Epidermal melanocyte (primary cell): ENCODE measurements around the gene HES2.

GRCh38 chr1:3530208-3530791 is 75.8 kb downstream of the ARHGEF16 start:
- RRBS, result no CpG with 5 or more reads among the region's 21 CpGs

- RRBS, result 9% methylated on average over 4 of the region's 19 CpGs
Measured at GRCh38 chr1:3695457-3695985, 43.2 kb downstream of the TP73 start.

- RRBS, result 66% methylated on average over 10 of the region's 12 CpGs
Measured at GRCh38 chr1:3698486-3698781, 46.1 kb downstream of the TP73 start.

DNA sequence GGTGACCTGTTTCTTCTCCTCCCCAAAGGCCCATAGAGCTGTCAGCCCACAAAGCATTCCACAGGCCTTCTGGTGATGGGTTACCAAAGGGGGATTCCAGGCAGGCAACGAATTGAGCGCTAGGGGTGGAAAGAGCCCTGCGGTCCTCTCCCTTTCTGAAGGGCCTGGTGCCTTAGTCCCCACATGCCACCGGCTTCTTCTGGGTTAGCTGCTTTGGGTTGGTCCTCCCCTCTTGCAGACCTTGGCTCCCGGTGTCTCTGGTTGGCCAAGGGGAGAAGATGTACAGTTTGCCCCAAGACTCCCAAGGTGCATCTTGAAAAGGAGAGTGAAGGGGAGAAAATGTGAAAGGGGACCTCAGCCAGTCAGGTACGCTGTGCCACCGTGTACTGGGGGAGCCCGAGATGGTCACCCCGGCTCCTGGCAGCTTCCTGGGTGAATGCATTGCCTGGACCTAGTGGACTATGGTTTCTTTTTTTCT is 627 bp downstream of the CCDC27 start:
- RRBS, result 94% methylated on average over 2 of the region's 9 CpGs

DNA sequence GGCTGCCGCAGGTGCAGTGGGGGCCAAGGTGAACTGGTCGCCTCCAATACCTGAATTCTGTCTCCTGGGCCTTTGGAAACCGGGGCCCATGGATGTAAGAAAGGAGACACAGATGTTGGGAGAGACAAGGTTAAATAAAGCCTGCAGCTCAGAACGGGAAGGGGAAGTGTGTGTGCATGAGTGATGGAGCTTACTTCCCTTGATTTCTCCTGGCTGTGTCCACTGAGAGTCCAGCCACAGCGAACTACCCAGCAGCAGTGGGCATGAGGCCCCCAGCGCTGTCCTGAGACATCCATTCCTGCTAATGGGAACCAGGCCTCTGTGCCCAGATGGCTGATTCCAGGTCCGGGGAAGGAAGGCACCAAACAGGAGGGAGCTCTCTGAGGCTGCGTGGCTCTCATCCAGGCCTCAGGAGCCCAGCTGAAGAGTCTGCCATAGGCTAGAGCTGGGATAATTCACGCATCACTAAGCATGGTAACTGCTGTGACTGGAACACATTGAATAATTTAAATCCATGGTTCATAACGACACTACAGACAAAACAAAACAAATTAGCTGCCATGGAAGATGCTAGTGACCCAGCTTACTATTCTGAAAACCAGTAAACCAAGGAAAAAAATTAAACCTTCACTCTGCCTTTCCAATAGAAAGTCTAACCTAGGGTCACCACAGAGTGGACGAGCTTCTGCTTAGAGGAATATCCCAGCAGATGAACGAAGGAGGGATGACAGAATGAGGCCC is 24.7 kb upstream of the LRRC47 start:
- RRBS, result no CpG with 5 or more reads among the region's 12 CpGs

- RRBS, result no CpG with 5 or more reads among the region's 12 CpGs
Measured at GRCh38 chr1:3836332-3836762, 20.7 kb downstream of the CEP104 start.

DNA sequence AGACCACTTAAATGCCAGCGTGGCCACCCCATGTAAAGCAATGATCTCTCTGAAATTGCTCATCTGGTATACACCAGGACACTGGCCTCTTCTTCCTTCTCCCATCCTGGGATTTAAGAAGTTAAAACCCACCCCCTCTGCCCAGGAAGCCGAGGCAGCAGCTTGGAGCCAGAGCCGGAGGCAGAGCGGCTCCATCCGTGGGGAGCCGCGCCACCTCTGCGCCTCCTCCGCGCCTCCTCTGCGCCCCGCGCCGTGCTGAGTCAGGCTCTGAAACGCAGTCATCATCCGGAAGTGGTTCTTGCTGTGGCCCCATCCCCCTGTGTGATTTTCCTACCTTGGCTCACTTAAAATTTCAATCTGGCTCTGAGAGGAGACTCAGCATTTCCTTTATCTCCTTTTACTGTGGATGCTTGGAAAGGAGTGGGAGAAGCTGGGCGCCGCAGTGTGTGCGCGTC is 15.1 kb upstream of the NPHP4 start:
- RRBS, result no CpG with 5 or more reads among the region's 20 CpGs

GRCh38 chr1:6148554-6149119 is 31.5 kb downstream of the CHD5 start:
- RRBS, result 5% methylated on average over 6 of the region's 48 CpGs

DNA sequence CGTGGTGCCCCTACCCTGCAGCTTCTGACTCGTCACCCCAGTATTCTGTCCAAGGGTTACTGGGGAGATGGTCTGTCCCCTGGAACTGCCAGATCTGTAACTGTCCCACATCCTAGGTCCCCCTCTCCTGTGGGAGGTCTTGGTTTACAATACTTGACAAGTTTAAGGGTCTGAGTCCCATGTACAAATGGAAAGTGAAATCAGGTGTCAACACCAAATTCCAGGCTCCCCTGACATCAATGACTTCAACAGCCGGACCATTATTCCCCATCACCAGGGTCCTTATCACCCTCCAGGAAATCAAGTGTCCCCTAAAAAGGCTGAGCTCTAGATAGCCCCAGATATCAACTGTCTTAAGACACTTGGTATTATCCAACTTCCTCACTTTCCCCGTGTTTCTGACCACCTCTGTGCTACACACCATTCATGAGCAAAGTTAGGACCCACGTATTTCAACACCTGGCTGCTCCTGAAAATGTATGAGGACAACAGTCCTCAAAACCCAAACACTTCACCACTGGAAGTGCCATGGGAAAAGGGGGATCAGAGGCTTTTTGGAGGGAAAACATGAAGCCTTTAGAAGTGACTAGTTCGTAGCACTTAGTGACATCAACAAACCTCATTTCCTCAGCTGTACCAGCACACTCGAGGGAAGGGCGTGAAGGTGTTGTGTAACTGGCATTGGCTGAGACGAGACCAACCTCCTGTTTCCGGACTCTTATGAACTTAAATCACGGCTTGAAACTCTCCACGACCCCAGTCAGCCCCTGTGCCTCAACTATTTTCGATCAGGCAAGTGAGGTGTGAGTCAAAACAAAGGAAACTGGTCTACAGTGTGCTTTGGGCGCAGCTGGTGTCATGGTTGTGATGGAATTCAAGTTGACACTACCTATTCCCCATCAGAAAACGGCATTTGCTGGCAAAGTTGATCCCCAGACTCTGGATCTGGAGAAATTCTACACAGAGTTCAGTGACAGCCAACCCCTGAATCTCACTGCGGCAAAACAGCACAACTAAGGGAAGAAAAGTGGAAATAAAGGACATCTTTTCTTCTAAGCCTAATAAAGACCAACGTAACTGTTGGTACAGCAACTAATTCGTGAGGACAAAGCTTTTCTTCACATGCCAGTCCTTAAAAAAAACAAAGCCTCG is 4.1 kb upstream of the CHD5 start:
- RRBS, result no CpG with 5 or more reads among the region's 19 CpGs

DNA sequence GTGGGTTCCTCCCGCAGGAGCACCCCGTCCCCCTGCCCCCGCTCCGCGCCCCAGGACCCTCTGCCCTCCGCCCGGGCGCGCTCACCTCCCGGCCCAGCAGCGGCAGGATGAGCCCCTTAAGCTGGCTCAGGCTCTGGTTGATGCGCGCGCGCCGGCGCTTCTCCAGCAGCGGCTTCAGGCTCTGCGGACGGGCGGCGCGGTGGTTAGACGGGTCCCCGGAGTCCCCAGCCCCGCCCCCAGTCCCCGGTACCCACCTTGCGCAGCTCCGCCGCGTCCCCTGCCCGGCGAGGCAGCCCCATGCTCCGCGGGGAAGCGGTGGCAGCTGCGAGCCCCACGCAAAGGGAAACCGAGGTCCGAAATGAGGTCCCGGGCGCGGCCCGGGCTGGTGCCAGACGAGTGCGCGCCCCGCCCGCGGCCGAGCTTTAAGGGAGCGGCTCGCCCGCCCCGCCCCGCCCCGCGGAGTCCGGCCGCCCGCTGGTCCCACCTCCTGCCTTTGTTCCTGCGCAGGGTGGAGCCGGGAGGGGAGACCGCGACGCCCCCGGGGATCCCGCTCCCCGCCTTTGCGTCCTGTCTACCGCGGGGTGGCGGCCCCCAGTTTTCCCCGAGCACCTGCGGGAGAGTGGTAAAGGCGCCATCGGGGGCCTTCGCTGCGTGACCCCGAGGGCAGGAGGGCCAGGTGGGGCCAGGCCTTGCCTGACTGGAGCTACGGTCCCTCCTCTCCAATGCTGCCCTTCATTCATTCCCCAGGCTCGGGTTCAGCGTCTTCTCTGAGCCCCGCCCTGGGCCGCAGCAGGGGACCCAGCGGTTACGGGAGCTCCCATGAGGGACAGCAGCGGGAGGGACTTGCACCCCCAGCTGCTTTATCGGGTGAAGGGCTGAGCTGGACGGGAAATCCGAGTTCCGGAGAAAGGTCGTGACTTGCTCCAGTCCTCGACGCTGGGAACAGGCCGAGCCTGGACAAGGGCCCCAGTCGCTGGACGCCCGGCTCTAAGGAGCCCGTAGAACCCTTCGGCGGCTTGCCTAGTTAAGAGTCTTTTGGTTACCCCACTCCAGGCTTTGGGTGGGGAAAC is at the start of gene HES2:
HES2 (minus strand) TSS at position 398 of the 1,070 bp plus-strand sequence.
- RRBS, result 4% methylated on average over 57 of the region's 102 CpGs

DNA sequence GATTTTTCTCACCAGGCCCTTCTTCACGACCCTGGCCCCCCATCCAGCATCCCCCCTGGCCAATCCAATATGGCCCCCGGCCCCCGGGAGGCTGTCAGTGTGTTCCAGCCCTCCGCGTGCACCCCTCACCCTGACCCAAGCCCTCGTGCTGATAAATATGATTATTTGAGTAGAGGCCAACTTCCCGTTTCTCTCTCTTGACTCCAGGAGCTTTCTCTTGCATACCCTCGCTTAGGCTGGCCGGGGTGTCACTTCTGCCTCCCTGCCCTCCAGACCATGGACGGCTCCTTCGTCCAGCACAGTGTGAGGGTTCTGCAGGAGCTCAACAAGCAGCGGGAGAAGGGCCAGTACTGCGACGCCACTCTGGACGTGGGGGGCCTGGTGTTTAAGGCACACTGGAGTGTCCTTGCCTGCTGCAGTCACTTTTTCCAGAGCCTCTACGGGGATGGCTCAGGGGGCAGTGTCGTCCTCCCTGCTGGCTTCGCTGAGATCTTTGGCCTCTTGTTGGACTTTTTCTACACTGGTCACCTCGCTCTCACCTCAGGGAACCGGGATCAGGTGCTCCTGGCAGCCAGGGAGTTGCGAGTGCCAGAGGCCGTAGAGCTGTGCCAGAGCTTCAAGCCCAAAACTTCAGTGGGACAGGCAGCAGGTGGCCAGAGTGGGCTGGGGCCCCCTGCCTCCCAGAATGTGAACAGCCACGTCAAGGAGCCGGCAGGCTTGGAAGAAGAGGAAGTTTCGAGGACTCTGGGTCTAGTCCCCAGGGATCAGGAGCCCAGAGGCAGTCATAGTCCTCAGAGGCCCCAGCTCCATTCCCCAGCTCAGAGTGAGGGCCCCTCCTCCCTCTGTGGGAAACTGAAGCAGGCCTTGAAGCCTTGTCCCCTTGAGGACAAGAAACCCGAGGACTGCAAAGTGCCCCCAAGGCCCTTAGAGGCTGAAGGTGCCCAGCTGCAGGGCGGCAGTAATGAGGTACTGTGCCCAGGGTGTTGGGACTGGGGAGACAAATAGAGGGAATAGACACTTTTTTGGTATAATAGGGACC is 859 bp downstream of the ZBTB48 start:
- RRBS, result no CpG with 5 or more reads among the region's 27 CpGs

DNA sequence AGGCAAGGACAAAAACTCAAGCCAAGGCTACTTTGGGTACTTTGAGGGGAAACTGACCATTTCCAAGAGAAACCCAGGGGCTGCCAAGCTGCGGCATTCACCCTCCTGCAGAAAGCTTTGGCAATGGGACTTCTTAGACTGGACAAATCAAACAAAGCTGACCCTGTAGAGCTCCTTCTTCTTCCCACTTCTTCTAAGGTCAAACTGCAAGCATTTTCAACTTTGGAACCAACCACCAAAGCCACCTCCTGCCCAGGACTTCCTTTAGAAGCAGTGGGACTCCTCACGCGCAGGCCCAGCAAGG is 10.4 kb downstream of the KLHL21 start:
- RRBS, result no CpG with 5 or more reads among the region's 3 CpGs

GRCh38 chr1:6662644-6663279 is 38.1 kb downstream of the THAP3 start:
- RRBS, result no CpG with 5 or more reads among the region's 8 CpGs

GRCh38 chr1:6686303-6686869 is 15.2 kb downstream of the DNAJC11 start:
- RRBS, result no CpG with 5 or more reads among the region's 1 CpG

DNA sequence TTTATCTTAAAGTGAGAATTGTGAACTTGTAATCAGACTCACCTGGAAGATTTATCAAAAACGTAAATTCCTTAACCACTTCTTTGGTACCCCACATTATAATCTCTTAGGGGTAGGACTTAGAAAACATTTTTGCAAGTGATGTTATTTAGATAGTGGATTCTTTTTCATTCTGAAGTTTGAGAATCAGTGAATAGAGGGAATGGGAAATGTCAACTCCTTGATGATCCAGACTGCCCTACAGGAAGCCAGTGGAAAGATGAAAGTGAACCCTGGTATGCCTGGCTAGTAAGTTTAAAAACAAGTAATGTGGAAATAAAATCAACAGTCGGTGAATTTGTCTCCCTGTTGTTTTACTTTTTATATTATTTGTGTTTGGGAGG is 80.9 kb downstream of the CAMTA1 start:
- RRBS, result no CpG with 5 or more reads among the region's 2 CpGs

GRCh38 chr1:7299187-7299806 is 471.8 kb upstream of the VAMP3 start:
- RRBS, result no CpG with 5 or more reads among the region's 10 CpGs

GRCh38 chr1:7389697-7390344 is 381.3 kb upstream of the VAMP3 start:
- RRBS, result no CpG with 5 or more reads among the region's 14 CpGs

- RRBS, result no CpG with 5 or more reads among the region's 21 CpGs
Measured at GRCh38 chr1:7441393-7442030, 329.6 kb upstream of the VAMP3 start.

DNA sequence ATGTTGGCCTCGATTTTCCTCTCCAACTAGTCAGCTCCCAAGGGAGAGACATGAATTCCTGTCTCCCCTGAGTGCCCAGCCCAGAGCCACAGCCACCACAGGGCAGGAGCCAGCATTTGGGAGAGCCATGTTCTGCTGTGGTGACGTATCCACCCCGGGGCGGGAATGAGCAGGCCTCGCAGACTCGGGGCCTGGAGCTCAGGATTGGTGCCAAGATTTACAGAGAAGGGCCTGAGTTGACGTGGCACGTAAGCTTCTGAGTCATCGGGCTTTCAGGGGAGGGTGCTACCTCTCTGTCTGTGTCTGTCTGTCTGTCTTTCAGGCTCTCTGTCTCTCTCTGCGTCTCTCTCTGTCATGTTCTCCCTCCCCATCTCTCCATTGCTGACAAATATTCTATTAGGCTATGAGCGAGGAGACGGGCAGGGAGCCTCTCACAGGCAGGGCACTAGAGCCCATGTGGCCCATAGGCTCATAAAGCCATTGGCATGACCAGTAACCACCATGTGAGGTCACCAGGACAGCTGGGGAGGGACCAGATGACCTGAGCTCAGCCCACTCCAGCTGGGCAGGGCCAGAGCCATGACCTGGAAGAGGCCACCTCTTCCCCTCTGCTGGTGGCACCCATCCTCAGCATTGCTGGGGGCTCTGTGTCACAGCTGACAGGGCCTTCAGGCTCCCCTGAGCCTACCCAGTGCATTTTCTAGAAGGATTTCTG is 300.1 kb upstream of the VAMP3 start:
- RRBS, result no CpG with 5 or more reads among the region's 12 CpGs

DNA sequence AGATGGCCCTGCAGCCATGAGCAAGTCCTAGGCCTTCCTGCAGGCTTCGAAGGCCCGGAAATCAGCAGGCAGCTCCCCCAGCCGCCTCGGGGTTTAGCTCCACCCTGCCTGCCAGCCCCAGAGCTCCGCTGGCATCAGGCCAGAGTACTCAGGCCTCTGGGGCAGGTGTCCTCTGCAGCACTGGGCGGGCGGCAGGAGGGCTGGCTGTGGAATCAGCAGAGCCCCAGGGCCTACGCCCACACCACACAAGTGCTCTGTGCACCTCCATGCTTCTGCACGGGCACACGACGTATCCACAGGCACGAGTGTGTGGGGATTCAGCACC is 125.6 kb upstream of the VAMP3 start:
- RRBS, result no CpG with 5 or more reads among the region's 12 CpGs